A549 (cell line): ENCODE data around the gene PTPRR.

GRCh38 chr12:69613223-69613724 lies 2.6 kb upstream of the LRRC10 start:
- PRO-cap, result no peak
CAGE:
- cytosol, long polyA plus RNA, result no peak
- long polyA plus RNA, result no peak
- nucleus, long polyA plus RNA, result no peak

DNA sequence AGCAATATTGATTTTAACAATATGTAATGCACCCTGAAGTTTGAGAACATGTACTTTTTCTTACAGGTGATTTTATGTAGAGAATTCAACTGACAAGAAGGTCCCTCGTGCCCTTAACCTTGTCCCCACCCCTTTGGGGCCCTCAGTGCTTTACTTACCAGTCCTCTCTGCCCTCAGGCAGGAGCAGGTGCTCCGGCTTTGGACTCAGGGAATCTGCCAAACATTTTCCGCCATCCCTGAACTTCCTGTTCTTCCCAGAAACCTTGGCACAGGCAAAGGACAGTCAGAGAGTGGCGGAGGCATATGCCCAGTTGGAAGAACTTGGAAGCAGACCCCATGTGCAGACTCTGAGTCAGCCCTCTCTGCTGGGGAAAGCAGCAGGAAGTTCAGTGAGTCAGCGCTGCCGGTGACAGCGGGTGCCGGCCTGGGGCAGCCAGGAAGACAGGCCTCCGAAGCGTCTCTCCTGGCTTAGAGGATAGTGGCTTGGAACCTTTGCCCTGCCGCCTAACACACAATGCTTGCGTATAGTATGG lies 10.1 kb downstream of the BEST3 start:
- PRO-cap, result no peak
CAGE:
- cytosol, long polyA plus RNA, result no peak
- long polyA plus RNA, result no peak
- nucleus, long polyA plus RNA, result no peak

- PRO-cap, result bidirectional peak, plus-strand start at chr12:69738879, minus-strand start at chr12:69738550
CAGE:
- cytosol, long polyA plus RNA, result no peak
- long polyA plus RNA, result no peak
- nucleus, long polyA plus RNA, result no peak
These were observed 373 bp upstream of the RAB3IP start for GRCh38 chr12:69738148-69738826.

DNA sequence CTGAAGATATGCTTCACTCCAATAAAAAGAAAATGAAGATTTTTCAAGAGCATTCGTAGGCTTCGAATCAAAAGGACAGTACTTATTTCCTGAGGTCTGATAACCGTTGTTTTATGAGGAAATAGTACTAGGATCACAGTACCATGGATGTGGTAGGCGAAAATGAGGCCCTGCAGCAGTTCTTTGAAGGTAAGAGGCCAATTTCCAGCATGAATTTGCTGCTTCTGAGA lies 263 bp downstream of the MYRFL start:
- PRO-cap, result no peak
CAGE:
- cytosol, long polyA plus RNA, result no peak
- long polyA plus RNA, result no peak
- nucleus, long polyA plus RNA, result no peak

DNA sequence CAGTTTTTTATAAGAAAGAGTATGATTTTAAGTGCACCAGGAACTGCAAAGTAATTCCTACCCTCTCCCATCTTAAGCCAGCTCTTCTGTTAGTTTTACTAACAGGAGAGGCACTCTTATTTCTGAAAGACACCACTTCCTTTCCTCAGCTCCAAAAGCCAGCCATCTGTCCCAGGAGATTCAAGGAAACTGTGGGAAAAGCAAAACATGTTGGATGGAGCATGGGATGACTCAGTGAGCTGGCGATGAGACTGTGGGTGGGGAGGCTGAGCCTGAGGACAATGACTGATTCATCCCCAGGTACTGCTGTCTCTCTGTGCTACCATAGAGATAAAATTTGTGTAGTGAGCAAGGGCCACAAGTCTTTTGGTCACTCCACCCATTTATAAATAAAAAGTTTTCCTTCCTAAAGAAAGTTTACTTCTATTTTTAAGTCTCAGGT lies 141.4 kb downstream of the MYRFL start:
- PRO-cap, result no peak
CAGE:
- cytosol, long polyA plus RNA, result no peak
- long polyA plus RNA, result no peak
- nucleus, long polyA plus RNA, result no peak

DNA sequence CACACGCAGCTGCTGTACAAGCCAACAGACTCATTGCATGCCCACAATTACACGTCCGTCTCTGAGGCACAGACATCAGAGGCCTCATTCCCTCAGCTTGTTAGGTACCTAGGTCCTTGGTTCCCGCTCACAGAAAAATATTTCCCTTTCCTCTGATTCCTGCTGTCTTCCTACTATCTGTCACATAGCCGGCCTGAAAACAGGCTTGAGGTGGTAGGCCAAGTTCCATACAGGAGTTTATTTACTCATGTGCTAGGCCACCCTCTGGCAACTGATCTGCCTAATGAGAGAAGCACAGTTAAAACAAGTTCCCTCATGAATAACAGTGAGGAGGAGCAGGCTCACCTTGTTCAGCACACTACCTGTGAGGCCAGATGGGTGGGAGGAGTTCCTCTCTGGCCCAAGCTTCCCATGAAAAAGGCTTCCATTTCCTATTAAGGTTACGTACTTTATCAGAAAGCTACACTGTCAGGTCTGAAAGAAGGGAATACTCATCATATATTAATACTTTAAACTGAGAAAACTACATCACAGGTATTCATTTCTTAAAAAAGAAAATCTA lies 206.0 kb downstream of the MYRFL start:
- PRO-cap, result no peak
CAGE:
- cytosol, long polyA plus RNA, result no peak
- long polyA plus RNA, result no peak
- nucleus, long polyA plus RNA, result no peak

GRCh38 chr12:70223163-70224114 lies 19.8 kb upstream of the CNOT2 start:
- PRO-cap, result no peak
CAGE:
- cytosol, long polyA plus RNA, result no peak
- long polyA plus RNA, result no peak
- nucleus, long polyA plus RNA, result no peak

GRCh38 chr12:70241479-70242144 lies 1.6 kb upstream of the CNOT2 start:
- PRO-cap, result no peak
CAGE:
- cytosol, long polyA plus RNA, result no peak
- long polyA plus RNA, result no peak
- nucleus, long polyA plus RNA, result no peak

DNA sequence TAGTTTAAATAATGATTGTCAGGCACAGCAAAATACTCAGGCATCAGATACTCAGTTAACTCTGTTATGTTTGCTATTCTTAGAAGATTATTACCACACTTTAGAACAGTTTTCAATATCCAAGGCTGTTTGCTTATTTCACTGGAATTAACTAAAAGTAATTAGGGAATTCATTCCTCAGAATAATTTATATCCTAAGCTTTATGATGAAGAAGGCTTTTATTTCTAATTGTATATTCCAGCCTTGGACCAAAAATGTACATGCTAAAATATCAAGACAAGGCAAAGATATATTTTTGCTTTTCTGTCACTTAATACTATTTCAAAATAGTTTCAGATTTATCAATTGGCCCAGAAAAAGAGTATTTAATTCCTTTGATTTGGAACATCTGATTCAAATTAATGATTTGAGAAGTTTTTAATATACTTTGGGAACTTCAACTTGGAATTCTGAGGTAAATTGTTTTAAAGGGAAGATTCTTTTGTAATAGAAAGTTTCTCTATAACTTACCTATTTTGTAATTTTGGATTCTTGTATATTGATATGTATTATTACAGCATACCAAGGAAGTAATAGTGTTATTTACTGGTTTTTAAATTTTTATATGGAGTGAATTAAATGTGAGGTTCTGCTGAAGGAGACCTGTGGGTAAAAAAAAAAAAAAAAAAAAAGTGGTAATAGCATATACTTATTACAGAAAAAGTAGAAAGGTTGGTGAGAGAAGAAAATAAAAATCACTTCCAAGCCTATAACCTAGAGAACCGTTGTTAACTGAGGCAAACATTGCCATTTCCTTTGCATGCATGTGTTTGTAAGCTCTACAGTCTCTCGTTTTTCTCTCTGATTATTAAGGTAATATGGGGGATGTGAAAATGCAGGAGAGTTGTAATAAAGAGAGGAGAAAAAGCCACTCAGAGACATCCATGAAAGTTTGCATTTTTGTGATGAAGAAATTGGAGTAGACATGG lies 13.0 kb downstream of the CNOT2 start:
- PRO-cap, result no peak
CAGE:
- cytosol, long polyA plus RNA, result no peak
- long polyA plus RNA, result no peak
- nucleus, long polyA plus RNA, result start-site peak on the plus strand centred at position 283 of the sequence, 489 bp wide, 5 and 13 reads in 2 replicates

GRCh38 chr12:70320830-70321924 lies 44.9 kb upstream of the KCNMB4 start:
- PRO-cap, result no peak
CAGE:
- cytosol, long polyA plus RNA, result no peak
- long polyA plus RNA, result no peak
- nucleus, long polyA plus RNA, result no peak

DNA sequence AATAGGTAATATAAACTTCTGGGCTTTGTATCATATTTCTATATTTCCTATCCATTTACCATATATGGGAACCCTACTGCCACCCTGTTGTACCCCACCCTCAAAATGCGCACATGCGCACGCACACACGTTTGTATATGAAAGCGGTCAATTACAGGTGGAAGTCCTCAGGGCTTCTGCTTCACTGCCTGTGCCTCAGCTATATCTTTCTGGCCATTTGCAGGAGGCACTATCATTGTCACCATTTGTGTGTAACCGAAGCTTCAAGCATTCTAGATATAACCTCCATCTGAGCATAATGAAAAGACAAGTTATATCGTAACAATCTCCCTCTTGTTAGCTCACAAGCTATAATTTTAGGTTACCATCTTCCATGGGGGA lies 31.3 kb upstream of the KCNMB4 start:
- PRO-cap, result no peak
CAGE:
- cytosol, long polyA plus RNA, result no peak
- long polyA plus RNA, result no peak
- nucleus, long polyA plus RNA, result no peak

GRCh38 chr12:70458544-70459043 lies 92.5 kb downstream of the KCNMB4 start:
- PRO-cap, result no peak
CAGE:
- cytosol, long polyA plus RNA, result no peak
- long polyA plus RNA, result no peak
- nucleus, long polyA plus RNA, result no peak

- PRO-cap, result no peak
CAGE:
- cytosol, long polyA plus RNA, result no peak
- long polyA plus RNA, result no peak
- nucleus, long polyA plus RNA, result no peak
These were observed 103.3 kb downstream of the KCNMB4 start for GRCh38 chr12:70469475-70469702.

DNA sequence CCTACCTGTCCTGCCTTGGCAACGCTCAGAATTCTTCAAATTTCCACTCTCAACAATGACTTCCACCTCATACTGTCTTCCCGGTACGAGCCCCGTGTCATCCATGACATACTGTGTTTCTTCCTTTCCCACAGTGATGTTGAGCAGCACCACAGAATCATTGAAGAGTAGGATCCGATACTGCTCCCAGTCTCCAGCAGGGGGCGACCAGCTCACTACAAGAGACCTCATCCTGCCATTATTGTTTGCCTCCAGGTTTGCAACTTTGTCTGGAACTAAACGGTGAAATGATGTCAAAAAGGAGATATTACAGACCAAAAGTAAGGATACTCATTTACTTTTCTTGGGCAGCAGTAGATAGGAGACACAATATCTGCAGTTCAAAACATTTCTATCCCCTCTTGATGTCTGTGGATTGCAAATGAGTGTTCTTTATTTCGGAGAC lies 47.2 kb downstream of the PTPRB start:
- PRO-cap, result no peak
CAGE:
- cytosol, long polyA plus RNA, result no peak
- long polyA plus RNA, result no peak
- nucleus, long polyA plus RNA, result no peak

DNA sequence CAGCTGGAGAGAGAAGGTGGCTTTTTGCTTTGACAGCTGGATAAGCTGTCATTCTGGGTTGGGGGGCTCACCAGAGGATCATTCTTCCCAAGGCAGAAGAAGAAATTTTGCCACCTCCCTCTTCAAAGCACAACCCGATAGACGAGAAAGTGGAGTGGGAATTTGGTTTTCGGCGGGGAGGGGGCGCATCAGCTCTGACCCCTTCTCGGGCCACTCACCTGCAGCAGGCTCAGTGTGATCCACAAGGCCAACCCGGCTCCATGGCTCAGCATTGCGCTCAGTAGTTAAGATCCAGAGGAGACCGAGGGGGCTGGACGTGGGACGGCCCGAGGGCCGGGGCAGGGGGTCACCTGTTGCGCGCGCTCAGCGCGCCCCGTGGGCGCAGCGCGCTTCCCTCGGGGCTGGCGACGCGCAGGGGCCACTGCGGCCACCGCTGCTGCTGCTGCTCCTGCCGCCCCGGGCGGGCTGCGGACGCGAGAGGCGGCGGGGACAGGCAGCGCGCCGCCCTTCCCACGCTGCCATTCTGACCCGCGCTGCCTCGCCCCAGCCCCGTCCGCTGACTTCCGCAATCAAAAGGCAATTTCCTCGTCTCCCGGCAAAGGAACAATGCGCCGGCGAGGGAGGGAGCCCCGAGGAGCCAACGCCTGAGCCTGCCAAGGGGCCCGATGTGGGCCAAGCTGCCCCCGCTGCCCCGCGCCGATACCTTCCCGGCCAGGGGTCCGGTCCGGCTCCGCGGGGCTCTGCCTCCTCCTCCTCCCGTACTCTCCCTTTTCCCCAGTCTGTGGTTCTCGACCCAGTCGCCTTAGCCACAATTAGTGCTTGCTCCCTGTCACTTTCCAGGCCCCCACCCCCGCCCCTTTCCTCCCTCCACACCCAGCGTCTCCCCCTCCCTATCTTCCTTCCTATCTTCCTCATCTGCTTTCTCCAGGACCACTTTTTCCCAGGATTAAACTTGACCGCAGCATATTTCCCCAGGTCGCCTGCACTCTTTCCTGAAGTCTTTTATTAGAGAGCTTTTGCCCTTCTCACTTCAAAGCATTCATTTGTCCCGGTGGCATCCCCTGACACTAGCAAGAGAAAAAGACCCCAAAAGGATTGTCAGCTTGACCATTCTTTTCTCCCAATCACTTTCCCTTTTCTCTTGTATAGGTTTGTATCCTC lies 27.3 kb downstream of the PTPRB start:
- PRO-cap, result no peak
CAGE:
- cytosol, long polyA plus RNA, result no peak
- long polyA plus RNA, result no peak
- nucleus, long polyA plus RNA, result no peak

DNA sequence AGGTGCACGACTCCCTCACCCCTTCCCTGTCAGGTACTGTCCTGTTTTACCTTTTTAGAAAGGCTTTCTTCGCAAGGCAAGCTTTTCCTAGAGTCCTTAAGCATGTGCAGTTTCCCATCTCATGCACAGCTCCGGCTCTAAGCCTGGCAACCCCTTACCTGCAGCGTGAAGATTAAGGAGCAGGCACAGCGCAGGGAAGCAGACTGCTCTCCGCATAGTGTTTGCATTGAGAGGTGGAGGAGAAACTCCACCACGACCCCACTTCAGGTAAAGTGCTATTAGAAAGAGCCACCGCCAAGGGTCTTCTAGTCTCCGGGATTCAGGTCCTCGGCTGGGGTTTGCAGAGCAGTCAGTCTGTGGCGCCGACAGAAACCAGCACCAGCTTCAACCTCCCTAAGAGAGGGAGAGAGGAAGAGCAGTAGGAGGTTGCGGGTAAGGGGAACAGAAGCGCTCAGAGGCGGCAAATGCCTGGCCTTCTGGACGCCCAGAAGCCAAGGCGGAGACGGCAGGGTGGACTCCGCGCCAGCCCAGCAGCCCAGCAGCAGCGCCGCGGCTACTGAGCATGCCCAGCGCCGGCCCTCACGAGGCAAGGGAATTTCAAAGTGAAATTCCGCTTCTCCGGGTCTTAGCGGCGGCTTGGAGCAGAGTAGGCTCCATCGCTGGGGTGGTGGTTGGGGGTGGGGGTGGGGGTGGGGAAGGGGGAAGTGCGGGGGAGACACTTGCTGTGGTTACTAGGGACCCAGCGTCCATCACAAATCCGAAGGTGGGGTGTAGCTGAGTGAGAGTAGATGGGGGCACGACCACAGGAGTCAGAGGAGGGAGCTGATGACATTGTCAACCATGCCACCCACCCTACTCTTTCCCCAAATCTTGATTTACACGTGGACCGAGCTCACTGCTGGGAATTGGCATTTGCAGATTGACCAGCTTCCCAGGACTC lies at the start of gene PTPRR:
Gene PTPRR (minus strand): TSS at position 564 of the 940 bp plus-strand sequence.
- PRO-cap, result no peak
CAGE:
- cytosol, long polyA plus RNA, result no peak
- long polyA plus RNA, result no peak
- nucleus, long polyA plus RNA, result no peak

DNA sequence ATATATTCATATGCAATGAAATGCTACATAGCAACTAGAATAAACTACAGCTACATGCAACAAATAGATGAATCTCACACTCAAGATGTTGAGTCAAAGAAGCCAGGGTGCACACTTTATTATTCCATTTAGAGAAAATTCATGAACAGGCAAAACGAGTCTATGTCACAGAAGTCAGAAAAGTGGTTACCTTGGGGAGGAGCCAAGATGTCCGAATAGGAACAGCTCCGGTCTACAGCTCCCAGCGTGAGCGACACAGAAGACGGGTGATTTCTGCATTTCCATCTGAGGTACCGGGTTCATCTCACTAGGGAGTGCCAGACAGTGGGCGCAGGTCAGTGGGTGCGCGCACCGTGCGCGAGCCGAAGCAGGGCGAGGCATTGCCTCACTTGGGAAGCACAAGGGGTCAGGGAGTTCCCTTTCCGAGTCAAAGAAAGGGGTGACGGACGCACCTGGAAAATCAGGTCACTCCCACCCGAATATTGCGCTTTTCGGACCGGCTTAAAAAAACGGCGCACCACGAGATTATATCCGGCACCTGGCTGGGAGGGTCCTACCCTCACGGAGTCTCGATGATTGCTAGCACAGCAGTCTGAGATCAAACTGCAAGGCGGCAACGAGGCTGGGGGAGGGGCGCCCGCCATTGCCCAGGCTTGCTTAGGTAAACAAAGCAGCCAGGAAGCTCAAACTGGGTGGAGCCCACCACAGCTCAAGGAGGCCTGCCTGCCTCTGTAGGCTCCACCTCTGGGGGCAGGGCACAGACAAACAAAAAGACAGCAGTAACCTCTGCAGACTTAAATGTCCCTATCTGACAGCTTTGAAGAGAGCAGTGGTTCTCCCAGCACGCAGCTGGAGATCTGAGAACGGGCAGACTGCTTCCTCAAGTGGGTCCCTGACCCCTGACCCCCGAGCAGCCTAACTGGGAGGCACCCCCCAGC lies 39.6 kb downstream of the TSPAN8 start:
- PRO-cap, result no peak
CAGE:
- cytosol, long polyA plus RNA, result no peak
- long polyA plus RNA, result no peak
- nucleus, long polyA plus RNA, result no peak

DNA sequence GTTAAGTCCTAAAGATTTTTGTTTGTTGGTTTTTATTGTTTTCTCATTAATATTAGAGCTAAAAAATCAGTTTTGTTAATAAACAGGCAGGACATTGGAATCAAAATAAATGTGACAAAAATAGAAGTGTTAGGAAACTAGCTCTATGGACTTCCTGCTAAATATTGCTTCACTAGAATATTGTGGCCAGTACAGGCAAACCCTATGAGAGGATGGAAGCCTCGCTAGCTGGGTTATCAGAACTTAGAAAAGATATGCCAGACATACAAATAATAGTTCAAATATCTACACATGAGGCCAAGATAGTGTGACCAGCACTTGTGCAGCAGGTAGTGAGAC lies 16.6 kb downstream of the TSPAN8 start:
- PRO-cap, result no peak
CAGE:
- cytosol, long polyA plus RNA, result no peak
- long polyA plus RNA, result no peak
- nucleus, long polyA plus RNA, result no peak

DNA sequence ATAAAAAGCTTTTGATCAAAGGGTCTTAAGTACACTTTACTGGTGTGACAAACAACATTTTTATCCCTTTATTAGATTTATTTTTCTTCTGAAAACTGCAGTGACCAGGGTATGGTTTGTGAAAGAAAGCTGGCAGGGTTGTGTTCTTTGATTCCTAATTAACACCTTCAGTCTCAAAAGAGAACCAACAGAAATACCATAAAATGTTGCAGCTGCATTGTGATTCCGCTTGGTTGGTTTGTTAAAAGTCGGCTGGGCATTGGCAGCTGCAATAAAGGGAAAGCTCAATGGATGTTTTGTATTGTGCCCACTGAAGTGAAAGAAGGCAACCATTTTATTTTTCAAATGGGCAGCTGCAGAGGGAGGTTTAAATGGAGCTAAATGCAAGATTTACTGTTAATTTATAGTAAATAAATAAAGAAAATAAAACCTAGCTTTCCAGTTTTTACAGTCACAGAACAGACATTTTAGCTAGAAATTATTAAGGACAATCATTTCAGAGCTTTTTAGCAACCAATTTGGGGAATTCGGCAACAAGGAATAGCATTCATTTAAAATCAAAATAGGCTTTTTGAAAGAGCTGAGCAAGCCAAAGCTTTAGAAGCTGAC lies 16.8 kb downstream of the LGR5 start:
- PRO-cap, result no peak
CAGE:
- cytosol, long polyA plus RNA, result no peak
- long polyA plus RNA, result no peak
- nucleus, long polyA plus RNA, result no peak

GRCh38 chr12:71530495-71530962 lies 90.9 kb downstream of the LGR5 start:
- PRO-cap, result no peak
CAGE:
- cytosol, long polyA plus RNA, result no peak
- long polyA plus RNA, result no peak
- nucleus, long polyA plus RNA, result no peak